ENCODE data around the genes PTPRQ, LIN7A and SLC6A15.

DNA sequence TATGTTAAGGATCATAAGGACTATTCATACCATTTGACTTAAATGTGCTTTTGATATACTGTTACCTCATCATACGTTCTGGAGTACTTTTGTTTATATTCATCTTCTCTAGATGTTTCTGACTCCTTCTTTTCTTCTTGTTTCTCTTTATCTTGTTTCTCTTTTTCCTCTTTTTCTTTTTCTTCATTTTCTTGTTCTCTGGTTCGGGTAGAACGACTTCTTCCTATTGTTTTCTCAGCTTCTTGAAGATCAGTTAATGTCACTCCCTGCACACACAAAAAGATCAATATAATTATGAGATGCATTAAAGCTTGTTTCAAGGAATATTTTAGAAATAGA is 106.3 kb upstream of the PAWR start:
- PRO-cap, 2 experiments = no peak in any of the 2 experiments

GRCh38 chr12:79805497-79805921 is 114.7 kb upstream of the PAWR start:
- PRO-cap, 2 experiments = no peak in any of the 2 experiments

- PRO-cap, 2 experiments = no peak in any of the 2 experiments
Measured at GRCh38 chr12:79806988-79807409, 116.2 kb upstream of the PAWR start.

GRCh38 chr12:79898563-79899212 is 36.2 kb downstream of the PPP1R12A start:
- PRO-cap, 2 experiments = no peak in any of the 2 experiments

DNA sequence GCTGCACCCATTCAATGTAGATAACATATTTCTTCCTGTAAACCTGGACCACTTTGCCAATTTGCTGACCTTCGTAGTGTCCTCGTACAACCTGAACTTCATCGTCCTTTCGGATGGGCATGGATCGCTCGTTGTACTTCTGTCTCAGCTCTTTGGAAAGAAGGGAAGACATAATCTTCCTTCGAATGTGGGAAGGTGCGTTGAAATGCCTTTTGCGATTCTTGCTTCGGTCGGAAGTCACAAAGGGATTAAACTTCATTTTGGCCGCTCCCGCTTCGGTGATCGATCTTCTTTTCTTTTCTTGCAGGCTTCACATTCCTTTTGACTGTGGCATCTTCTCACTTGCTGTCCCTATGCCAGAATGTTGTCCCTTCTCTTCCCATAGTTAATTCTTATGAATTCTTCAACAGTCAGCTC is 3.7 kb downstream of the OTOGL start:
- PRO-cap, 2 experiments = no peak in any of the 2 experiments

DNA sequence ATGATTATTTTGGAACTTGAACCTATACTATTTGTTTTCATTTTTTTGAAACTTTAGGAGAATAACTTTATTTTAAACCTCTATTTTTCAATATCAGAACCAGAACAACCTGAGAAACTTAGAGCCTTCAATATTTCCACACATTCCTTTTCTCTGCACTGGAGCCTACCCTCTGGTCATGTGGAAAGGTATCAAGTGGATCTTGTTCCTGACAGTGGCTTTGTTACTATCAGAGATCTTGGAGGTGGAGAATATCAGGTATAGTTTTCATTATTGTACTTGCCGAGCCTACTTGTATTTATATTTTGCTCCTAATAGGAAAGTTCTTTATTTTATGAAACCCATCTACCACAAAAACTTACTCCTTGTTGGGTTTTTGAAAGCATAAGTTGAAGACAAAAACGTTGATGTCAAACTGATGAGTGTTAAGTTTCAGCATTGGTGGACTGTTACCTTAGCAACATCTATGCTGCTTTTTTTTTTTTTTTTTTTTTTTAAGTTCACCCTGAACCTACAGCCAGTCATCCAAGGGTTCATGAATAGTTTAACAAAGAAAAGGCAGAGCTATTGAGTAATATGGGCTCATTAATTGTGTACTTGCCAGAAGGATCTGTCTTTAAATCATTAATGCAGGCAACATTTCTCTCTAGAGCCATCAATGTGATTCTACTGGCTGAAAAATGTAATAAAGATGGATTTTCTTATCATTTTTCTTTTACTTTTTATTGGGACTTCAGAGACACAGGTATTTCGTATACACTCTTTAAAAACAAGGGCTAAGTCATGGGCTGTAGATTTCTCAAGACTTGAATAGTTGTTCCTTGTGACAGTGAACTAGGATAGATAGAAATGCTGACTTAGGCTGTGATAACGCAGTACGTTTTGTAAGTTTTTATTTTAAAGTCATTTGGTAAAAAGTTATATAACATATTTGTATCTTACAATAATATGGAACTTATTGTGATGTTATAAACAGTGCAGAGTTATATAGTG is at the start of gene PTPRQ:
TSS of gene PTPRQ (plus strand) at position 581 of the 993 bp plus-strand sequence.
- PRO-cap, 2 experiments = no peak in any of the 2 experiments

GRCh38 chr12:80706966-80707444 is 429 bp upstream of the MYF6 start:
- PRO-cap, 2 experiments = no peak in any of the 2 experiments

- PRO-cap, 2 experiments = no peak in any of the 2 experiments
Measured at GRCh38 chr12:80937413-80938324, at the start of gene LIN7A. TSS of gene LIN7A (minus strand) at chr12:80937934.

DNA sequence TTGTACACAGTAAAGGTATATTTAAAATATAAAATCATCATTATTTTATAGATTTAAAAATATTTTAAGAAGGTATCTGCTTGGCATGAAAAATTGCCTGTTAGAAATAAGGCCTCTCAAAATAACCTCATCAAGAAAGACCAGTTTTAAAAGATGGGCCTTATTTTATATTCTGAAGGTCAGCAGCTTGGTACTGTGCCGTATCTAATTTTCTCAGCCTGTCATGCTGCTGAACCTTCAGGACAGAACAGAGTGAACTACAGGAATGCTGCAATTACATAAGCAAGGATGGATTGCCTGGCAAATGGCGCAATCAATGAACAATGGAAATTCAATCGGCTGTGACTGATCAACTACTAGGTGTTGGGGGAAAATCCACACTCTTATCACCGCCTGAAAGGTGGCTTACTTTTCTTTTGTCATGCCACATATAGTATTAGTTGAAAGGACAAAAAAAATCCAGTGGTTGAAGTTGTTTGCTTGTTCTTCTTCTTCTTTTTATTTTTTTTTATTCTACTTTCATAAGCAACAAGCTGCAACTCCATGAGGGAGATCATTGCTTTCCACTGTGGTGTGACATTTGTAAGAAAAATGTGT is 8.5 kb downstream of the ACSS3 start:
- PRO-cap, 2 experiments = no peak in any of the 2 experiments

DNA sequence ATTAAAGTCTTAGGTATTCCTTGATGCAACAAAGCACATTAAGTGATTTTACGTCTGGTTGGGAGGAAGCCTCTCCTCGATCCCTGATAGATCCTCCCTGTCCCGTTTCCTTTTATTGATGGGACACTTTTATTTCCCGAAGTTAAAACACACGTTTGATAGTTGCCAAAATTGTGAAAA is 1.2 kb downstream of the TMTC2 start:
- PRO-cap, 2 experiments = no peak in any of the 2 experiments

- PRO-cap, 2 experiments = no peak in any of the 2 experiments
Measured at GRCh38 chr12:83657071-83657555, 970.4 kb downstream of the TMTC2 start.

- PRO-cap, 2 experiments = no peak in any of the 2 experiments
Measured at GRCh38 chr12:84689479-84690240, 222.9 kb downstream of the SLC6A15 start.

DNA sequence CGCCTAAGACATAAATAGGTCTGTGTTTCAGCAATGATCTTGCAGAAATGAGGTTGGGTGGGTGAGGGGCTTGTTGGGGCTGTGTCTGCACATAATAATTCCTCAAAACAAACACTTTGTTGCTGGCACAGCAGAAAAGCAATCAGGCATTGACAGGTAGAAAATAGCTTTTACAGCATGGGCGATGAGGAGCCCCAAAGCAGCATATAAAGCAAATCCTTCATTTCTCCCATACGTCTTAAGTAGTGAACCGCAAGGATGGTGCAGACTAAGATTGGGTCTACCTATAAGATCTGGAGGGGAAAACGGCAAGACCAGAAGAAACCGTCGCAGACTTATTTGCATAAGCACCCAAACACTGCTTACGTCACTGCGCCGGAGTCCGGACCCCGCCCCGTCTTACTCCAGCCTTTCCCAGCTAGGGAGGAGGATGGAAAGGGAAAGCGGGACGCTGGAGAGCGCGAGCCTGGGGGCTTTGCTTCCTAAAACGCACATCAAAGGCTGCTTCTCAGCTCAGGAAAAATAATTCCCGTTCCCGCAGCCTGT is 1.5 kb downstream of the SLC6A15 start:
- PRO-cap, 2 experiments = no peak in any of the 2 experiments

DNA sequence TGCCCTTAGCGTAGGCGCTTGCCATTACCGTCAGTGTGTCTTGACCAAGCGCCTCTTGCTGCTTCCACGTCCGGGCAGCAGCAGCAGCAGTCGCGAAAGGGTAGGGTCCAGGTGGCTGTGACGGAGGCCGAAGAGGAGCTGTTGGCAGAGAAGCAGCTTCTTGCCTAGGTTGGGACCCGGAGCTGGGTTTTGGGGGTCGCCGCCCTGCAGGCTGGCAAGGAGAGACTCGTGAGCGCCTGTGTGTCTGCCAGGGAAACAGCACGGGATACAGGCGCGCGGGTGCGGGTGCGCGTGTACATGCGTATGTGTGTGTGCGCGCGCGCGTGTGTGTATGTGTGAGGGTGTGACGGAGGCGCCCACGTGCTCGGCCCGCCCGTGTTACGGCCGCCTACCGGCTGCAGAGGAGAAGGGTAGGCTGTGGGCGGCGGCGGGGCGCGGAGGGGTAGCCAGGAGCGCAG is at the start of gene SLC6A15:
TSS of gene SLC6A15 (minus strand) at position 305 of the 458 bp plus-strand sequence.
- PRO-cap, 2 experiments = no peak in any of the 2 experiments

DNA sequence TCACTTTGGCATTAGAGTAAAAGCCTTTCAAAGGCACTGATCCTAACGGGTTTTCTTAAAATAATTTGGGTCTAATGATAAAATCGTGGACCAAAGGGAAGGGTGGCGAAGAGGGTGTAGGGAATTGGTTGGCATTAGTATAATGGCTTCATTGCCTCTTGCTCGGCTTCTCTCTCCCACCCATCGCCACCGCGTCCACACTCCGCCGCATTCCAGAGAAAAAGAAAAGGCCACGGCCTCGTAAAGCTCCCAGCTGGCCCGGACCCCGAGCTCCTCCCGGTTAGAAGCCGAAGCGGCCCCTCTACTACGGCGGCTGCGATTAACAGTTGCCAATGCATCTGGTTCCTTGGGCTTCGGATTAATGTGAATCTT is 775 bp upstream of the ALX1 start:
- PRO-cap, 2 experiments = no peak in any of the 2 experiments

DNA sequence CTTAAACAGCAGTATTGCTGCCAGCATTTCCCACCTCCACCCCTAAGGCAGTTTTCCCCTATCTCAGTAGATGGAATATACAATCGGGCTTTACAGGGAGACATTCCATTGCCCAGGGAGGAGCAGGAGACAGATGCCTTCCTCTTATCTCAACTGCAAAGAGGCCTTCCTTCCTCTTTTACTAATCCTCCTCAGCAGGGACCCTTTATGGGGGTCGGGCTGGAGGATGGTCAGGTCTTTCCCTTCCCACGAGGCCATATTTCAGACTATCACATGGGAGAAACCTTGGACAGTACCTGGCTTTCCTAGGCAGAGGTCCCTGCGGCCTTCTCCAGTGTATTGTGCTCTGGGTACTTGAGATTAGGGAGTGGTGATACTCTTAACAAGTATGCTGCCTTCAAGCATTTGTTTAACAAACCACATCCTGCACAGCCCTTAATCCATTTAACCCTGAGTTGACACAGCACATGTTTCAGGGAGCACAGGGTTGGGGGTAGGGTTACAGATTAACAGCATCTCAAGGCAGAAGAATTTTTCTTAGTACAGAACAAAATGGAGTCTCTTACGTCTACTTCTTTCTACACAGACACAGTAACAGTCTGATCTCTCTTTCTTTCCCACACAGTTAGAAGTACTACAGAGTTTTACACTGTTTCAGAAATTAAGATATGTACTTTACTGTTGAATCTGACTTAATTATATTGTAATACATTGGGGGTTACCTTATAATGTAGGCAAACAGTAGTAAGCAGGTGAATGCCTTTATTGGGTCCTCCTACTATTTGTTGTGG is 189.5 kb downstream of the ALX1 start:
- PRO-cap, 2 experiments = no peak in any of the 2 experiments

- PRO-cap, 2 experiments = no peak in any of the 2 experiments
Measured at GRCh38 chr12:87661880-87662339, 367.3 kb downstream of the C12orf50 start.

GRCh38 chr12:87806109-87806544 is 223.1 kb downstream of the C12orf50 start:
- PRO-cap, 2 experiments = no peak in any of the 2 experiments

DNA sequence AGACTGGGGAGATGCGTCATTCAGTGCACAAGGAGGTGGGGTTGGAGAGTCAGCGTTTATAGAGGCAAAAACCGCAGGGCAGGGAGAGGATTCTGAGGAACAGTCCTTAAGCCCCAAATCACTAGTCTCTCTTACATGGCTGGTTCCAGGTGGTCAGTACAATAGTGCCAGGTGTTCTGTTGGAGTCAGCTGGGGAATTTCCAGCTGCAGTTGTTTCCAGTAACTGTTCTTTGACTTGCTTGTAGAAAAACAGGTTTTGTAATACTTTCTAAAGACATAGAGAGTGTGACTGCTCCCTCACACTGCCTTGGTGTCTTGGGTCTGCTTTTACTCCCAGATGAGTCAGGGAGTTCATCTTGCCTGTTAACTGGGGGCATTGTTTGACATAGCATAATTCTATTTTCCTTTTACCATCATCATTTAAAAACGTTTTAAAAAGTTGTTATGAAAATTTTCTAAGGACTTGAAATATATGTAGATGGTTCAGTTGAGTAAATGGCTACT is 192.2 kb downstream of the TMTC3 start:
- PRO-cap, 2 experiments = no peak in any of the 2 experiments

- PRO-cap, 2 experiments = no peak in any of the 2 experiments
Measured at GRCh38 chr12:89343882-89344643, 8.2 kb downstream of the DUSP6 start.